Camera-type eye (tissue), 1 donor: Measurements from ENCODE around the genes CPVL and SCRN1.

DNA sequence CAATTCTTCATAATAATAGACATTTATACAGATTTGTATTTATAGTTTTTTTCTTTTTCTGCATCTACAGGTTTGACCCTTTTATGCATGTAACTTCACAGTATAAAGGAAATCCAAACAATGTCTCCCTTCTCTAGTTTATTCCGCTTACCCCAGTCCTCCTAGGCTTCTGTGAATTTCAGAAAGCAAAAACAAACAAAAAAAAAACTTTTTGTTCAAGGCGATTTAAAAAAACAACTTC lies 3.4 kb downstream of the HOXA10 start:
- RAMPAGE, long total RNA, result no peak

DNA sequence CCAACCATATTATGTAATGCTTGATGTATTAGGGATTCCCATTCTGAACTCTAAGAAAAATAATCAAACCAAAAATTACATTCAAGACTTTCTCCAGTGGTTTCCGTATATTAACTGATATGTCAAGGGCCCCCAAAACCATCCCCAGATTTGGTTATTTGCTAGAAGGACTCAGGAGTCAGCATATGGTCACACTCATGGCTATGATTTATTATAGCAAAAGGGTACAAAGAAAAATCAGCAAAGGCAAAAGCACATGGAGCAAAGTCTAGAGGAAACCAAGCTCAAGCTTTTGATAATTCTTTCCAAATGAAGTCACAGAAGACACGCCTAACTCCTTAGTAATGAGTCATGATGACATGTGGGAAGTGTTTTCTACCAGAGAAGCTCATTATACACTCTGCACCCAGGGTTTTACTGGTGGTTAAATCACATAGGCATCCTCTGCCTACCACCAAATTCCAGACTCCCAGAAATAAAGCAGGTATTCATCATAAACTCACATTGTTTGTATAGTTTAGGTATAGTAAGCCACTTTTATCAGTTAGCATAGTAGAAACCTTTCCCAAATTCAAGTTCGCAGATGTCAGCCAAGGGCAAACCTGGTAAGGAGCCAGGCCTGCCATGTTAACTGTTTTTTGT lies 15.2 kb upstream of the HIBADH start:
- RAMPAGE, long total RNA, result no peak

DNA sequence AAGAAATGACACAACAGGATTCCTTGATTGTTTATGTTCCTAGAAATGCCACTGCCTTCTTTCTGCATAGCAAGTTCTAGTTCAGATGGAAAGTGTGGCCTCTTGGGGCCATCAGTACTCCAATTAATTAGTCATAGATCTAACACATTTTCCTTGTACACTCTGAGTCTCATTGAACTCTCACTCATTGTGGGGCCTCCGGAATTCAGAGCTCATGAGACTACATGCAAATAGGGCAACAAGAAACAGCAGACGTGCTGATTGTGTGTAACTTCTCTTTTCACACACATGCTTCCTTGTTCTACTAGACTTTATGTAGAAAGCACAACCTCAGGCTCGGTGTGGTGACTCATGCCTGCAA lies 35.3 kb upstream of the HIBADH start:
- RAMPAGE, long total RNA, result no peak

- RAMPAGE, long total RNA, result no peak
Observed at GRCh38 chr7:27921157-27921460, 181.1 kb downstream of the TAX1BP1 start.

DNA sequence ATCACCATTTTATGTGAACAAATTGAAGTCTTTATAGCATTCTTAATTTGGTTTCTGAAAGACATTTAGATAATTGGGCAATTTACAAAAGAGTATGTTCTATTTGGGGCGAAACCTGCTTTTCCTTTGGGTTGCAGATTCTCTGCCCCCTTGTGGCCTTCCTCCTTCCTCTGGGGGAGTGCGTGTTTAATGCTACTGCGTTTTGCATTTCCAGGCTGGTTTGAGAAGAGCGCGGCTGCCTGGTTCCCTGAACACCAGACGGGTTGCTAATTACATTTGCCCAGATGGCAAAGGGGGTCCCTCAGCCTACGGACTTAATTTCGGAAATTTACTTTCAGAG lies 91.8 kb upstream of the JAZF1 start:
- RAMPAGE, long total RNA, result no peak

- RAMPAGE, long total RNA, result start-site peak on the plus strand at chr7:28409367-28409371, 81 reads
Observed at GRCh38 chr7:28409222-28409606, 3.1 kb upstream of the CREB5 start.

GRCh38 chr7:28627574-28627786 lies 215.2 kb downstream of the CREB5 start:
- RAMPAGE, long total RNA, result no peak

DNA sequence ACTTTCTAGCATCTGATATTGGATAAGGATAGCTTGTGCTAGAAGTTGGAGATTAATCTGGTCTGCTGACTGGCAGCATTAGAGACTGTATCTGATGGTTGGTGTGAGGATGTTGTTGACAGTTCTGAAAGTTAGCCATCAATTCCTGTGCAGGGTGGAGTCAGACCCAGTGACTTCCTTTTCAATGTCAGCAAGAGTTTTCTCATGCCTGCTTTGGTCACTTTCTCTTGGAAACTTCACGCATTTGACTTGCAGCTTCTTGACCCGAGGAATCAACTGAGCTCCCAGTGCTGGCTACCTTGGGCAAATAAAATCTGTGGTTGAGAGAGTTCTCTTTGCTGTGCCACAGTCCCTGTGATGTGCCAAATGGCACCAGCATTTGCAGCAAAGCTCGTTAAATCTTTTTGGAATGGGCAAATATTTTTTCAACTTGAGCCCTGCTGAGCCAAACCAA lies 233.0 kb downstream of the TRIL start:
- RAMPAGE, long total RNA, result no peak

DNA sequence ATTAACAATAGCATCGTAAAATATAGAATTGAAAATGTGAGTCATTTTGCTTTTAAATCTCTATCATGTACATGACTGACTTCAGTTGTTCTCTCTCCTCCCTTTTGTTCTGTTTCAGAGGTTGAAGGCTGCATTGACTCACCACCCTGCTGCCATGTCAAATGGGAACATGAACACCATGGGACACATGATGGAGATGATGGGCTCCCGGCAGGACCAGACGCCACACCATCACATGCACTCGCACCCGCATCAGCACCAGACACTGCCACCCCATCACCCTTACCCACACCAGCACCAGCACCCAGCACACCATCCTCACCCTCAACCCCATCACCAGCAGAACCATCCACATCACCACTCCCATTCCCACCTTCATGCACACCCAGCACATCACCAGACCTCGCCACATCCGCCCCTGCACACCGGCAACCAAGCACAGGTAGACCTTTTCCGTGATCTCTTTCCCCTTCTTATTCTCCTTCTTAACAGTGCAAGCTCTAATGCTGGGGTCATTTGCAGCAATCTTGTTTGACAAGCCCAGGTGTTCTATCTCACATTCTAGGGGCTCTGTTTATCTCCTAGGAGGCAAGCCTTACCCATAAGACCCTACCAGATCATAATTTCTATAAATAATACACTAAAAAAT lies 153.9 kb downstream of the TRIL start:
- RAMPAGE, long total RNA, result start-site peak on the plus strand centred at position 175 of the sequence, 71 bp wide, 54 reads

DNA sequence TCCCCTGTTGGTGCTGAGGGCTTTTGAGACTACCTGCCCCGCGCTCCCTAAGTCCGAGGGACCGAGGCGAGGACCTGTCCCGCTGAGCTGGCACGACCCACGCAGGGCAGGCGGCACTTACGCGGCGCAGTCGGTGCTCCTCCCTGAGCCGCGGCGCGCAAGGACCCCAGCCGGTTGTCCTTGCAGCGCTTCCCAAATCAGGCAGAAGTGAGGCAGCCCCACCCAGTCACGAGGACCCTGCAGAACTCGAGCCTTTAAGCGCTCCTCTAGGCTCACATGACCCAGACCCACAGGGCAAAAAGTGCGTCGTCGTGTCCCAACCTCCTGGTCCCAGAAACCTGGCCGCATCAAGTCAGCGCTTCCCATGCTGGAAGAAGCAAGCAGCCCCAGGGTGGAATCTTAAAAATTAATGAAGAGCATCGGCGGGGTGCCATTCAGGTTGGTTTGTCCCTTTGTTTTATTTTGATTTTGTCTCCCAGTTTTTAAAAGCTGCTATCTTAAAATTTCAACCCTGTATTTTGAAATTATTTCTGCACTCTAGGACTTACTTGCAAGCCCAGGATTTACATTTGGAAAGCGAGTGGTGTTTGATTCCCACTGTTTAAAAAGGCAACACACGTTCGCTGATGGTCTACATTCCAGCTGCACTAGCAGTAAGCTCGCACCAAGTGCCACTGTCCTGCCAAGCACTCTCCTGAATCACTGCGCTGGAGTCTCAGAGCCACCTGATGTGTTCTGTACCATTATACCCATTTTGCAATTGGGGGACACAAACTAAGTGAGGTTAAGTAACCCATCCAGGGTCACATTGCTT lies at the start of gene CPVL:
Gene CPVL (minus strand): TSS at position 230 of the 814 bp plus-strand sequence.
- RAMPAGE, long total RNA, result no peak

DNA sequence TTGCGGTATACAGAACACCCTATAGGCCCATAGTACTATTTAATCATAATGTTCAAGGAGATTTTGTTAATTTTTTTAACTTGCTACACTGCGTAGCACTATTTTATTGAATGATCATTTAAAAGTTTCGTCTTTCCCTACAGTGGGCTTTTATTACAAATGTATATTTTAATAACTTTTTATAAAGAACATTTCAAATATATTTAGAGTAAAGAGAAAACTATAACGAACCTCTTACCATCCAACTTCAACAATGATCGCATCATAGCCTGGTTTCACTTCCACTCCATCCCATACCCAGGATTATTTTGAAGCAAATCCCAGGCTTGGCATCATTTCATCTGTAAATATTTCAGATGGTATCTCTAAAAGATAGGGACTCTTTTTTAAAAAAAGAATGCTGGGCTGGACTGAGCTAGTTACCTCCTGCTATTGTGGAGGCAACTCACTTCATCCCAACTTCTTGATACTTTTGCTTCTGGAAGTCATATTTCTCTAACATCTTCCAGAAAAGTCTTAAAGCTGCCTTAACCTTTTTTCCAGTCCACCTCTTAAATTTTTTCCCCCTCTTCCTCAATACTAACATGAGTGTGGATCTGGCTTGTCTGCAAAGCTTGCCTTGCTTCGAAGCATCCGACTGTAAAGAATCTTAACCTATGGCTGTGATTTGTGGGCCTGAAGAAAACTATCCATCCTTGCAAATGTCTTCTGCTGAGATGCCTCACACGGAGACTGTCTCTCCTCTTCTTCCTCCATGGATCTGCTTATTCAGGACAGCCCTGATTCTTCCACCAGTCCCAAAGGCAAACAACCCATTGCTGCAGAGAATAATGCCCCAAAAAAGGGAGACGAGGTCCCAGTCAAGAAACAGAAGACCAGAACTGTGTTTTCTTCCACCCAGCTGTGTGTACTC lies 17.4 kb downstream of the CHN2 start:
- RAMPAGE, long total RNA, result no peak

DNA sequence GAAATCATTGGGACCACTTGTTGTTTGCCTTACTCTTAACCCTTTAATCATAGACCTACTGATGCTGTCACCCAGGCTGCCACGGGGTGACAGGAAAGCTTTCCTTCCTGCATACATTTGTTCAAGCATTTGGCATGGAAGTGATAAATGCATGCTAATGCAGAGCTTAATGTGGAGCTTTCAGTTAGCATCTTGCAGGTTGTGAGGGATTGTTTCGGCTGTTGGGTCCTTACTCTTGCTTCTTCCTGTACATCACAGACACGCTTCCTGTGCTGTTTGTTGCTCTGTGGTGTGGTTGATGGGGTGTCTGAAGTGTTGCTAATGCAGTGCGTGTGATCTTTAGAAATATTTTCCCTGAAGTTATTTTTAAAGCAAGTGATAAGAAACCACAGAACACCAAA lies 143.0 kb downstream of the CHN2 start:
- RAMPAGE, long total RNA, result no peak

GRCh38 chr7:29486245-29486763 lies 77.3 kb upstream of the PRR15 start:
- RAMPAGE, long total RNA, result no peak

GRCh38 chr7:29809199-29809478 lies 2.8 kb downstream of the WIPF3 start:
- RAMPAGE, long total RNA, result no peak

DNA sequence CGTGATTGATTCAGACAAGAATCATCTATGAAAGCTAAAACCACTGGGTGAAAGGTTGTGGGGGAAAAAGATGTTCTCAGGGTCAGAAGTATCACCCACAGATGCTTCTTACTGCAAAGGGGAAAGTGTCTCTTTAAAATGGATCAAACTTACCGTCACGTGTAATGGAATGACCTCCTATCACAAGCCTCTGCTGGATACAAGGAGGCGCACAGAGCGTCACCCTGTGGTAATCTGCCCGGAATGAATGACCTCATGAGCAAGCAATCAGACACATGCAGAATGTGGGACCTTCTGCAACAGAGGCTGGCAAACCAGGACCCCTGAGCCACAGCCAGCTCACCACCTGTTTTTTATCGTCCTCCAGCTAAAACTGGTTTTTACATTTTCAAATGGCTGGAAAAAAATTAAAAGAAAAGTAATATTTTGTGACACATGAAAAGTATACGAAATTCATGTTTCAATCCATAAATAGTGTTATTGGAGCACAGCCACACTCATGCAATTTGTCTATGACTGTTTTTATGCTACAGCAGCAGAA lies 33.1 kb downstream of the WIPF3 start:
- RAMPAGE, long total RNA, result no peak

- RAMPAGE, long total RNA, result no peak
Observed at GRCh38 chr7:29926247-29927221, 63.1 kb downstream of the SCRN1 start.

GRCh38 chr7:29988354-29988815 lies 1.2 kb downstream of the SCRN1 start:
- RAMPAGE, long total RNA, result no peak

DNA sequence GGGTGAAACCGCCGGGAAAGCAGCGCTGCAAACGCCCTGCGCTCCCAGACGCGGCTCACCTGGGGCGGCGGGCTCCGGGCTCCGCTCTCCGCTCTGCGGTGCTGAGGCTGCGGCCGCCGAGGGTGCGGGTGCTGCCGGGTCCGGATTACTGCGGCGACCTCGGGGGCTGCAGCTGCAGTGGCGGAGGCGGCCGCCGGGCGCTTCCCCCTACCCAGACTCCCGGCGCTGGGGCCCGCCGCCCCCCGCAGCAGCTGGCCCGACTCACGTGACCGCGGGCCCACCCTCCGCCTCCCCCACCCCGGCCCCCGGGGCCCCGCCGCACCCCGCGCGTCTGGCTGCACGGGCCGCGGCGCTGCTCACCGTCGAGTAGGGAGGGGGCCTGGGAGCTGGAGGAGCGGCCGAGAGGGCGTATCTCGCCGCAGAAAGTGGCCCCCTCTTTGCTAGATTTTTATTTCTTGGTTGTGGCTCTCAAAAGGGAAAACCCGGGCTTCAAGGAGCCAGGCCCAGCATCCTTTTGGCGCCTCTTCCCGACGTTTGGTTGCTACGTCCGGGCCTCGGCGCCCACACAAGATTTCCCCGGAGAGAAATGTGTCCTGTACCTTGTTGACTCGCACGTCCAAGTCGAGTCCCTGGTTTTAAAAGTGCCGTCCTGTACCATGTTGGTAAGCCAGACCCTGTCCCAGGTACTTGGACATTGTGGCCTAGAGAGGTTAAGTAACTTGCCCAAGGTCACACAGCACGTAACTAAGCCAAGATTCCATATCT lies at the start of gene SCRN1:
Gene SCRN1 (minus strand): TSS at position 219 of the 765 bp plus-strand sequence.
- RAMPAGE, long total RNA, result no peak

DNA sequence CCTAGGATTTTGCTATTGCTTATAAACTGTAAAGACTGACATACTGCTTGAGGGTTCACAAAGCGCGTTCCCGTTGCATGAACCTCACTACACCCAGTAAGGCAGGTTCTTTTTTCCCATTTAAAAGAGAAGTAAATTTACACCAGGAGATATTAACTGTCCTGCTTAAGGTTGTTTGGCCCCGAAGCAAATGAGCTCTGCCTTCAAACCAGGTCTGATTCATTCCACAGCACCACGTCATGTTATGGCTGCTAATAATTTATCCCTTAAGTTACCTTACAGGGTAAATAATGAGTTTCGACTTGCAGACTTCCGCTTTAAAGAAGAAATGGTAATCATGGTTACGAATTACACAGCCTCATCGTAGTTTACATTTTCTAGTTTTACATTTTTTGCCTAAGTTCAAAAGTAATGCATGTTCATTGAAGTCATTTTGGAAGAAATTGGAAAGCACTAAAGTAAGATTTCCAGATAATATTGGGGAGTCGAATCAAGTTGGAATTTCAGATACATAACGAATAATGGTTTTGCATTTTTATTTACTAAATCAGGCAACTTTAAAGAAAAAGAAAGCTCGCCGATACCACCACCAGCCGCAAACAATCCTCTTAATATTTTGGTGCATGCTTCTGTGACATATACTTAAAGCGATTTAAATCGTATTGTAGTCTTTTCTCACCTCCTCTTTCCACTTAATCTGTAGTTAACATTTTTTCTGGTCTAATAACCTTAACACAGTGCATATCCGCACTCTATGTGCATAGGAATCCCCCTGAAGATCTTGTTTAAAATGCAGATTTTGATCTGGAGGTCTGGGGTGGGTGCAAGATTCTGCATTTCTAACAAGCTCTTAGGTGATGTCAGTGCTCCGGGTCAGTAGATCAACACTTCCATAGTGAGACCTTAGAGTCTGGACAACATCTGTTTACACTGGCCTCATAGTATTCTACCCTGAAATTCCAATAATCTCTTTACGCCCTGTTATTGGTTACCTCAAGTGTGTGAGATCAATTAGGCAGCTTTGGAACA lies 808 bp upstream of the PLEKHA8 start:
- RAMPAGE, long total RNA, result no peak

DNA sequence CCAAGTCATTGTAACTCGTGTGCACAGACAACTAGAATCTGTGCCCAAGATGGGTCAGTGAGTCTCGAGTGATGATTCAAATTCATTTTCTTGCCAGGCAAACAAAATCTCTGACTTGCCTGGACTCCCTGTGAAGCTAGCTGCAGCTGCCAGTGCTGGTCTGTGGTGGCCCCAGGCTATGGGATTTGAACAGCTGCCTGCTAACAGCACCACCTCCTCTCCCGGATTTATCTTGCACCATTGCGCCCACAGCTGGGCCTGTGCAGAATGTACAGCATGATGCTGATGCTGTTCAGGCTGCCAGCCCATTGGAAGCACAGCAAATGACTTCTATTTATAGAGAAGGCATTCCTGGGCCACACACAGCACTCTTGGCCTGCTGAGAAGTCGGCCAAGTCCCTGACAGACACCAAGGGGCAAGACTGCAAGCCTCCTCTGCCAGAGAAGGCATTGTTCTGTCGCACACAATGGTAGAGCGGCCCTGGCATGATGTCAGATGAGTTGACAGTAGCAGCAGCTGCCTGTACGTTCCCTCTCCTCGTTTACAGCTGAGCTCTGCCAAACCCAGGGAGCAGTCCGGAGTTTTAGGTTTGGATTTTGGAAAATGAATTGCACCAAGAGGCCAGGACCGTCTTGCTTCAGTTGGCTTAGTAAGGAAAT lies 38.3 kb downstream of the MTURN start:
- RAMPAGE, long total RNA, result no peak